Placental epithelial cell (primary cell): ENCODE measurements around a stretch of chr15.

DNA sequence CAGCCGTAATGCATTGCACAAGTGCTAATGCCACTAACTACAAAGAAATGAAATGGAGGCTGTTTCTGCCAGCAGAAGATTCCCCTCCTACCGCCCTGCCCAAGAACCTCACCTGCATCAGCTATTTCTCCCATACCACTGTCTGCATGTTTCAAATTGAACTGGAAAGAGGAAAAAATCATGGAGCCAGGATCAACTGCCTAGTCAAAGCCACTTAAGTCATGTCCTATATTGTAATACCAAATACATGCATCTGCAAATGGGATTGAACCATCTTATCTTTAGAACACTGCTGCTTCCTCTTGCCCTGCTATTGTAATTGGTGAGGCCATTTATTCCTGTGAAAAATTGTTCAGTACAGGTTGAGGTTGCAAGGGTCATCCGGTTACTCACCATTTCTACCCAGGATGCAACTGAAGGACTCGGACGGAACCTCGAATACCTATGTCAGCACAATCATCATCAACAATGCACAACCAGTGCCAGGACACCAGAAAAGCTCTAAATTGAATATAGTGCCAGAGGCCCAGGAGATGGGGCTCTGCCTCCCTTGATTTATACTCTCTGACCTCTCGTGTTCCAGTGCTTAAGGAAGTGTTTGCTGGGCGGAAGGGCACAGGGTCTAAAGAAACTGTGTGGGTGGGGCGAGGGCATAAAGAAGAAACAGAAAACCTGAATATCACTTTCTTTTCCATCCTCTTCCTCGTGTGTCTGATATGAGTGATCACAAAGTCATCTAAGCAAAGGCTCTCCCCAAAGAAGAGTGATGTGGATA lies 27.4 kb downstream of the ANXA2 start:
- CAGE, long polyA plus RNA, result no peak

DNA sequence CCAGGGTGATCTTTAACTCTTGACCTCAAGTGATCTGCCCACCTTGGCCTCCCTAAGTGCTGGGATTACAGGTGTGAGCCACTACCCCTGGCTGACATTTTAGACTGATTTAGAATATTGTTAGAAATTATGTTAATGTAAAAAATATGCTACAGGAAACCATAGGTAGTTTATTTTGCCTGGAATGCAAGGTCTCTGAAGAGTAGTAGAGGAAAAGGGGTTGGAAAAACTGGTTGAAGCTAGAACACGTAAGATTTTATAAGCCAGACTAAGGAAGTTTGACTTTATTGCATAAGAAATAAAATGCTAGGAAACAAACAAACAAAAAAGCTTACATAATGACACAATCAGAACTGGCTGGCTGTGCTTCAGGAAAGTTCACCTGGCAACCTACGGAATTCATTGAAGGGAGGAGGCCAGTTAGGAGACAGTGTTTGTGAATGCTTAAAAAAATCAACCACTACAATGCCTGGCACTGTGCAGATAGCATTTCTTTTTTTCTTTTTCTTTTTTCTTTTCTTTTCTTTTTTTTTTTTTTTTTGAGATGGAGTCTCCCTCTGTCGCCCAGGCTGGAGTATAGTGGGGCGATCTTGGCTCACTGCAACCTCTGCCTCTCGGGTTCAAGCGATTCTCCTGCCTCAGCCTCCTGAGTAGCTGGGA lies 1.9 kb upstream of the ICE2 start:
- CAGE, long polyA plus RNA, result no peak

DNA sequence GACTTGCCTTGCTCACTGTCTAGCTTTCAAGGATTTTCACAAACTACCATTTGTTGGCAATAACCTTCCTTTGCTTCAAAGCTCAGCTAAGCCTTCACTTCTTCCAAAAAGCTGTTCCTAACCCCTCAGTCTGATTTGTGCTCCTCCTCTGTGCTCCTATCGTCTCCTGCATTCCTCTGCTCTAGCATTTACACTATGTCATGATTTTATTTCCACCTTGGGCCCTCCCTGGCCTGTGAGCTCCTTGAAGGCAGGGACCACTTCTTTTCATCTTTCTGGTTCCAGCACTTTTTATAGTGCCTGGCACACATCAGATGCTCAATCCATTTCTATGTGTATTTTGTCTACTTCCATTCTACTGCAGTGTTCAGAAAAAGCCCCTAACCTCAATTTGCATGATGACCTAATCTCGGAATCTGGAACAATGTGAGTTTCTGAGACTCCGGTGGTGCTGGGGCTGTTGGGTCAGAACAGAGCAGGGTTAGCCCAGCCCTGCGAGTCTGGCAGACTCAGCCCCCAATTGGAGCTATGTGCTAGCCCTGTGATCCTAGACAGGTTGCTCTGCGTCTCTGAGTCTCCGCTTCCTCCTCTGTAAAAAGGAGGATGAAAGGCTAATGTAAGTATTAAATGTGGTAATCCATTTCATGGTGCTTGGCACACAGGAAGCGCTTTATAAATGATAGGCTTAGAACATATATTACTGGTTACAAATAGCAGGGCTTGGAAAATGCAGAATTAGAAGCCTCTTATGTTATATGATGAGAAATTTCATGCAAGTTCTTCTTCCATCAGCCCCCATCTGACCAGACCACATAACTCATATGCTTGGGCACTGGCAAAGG lies 94.9 kb upstream of the ICE2 start:
- CAGE, long polyA plus RNA, result no peak

- CAGE, long polyA plus RNA, result no peak
These were observed 97.1 kb upstream of the ICE2 start for GRCh38 chr15:60576035-60576476.

- CAGE, long polyA plus RNA, result no peak
These were observed 110.2 kb upstream of the ICE2 start for GRCh38 chr15:60589049-60589683.

DNA sequence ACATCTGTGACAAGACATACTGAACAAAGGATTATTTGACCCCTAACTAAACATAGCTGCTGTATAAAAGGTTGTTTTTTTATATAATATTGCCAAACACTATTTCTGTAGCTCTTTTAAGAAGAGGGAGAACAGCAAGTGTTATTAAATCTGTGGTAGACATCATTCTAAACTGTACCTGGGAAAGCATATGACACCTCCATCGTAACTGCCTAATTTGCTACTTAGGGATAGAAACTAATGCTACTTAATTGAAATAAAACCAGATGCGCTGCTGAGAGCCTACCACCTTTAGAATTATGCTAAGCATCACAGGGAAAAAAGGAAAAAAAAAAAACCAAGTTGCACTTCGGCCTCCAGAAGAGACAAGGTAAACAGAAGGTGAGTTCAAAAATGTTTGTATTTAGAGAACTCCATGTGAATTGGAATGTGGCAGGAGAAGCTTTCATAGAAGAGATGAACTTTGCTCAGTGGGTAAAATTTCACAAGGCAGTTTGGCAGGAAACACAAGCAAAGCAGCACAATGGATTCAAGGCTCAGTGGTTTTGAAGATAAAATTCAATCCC lies 256.4 kb upstream of the ICE2 start:
- CAGE, long polyA plus RNA, result no peak

DNA sequence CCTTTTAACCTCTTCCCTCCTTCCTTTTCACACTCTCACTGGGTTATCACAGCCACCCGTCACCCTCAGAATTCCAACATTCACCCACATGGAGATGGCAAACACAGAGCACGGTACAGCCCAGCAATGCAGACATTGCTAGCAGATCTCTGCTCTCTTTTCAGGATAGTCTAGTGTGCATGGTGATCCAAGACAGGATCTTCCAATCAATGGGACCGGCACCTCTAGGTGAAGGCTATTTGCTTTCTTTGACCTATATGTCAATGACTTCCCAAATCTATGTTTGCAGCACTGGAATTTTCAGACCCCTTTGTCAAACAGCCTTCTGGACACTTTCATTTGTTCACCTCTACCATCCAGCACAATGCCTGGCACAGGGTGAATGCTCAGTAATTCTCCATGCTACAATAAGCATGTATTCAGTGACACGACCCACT lies 278.9 kb upstream of the ICE2 start:
- CAGE, long polyA plus RNA, result no peak

DNA sequence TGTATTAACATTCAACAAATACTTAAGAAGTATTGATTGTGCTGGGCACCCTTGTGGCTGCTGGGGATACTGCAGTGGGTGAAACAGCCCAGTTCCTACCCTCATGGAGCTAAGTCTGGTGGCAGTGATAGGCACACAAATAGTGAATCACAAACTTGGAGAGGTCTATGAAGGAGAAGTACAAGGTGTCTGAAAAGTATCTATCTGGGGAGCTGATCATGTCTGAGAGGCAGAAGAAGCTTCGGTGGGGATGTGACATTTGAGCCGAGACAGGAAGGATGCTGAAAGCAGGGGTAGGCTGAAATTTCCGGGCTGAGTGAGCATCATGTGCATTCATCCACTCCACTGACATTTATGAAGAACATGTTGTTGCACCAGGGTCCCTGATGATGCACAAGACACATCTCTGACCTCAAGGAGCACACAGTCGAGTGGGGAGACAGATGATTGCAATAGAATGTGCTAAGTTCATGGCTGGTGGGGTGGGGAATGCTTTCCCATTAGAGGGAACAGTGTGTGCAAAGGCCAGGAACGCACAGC lies 309.0 kb upstream of the ICE2 start:
- CAGE, long polyA plus RNA, result no peak

GRCh38 chr15:60981523-60982129 lies 247.5 kb downstream of the RORA start:
- CAGE, long polyA plus RNA, result no peak

GRCh38 chr15:61020071-61020778 lies 208.9 kb downstream of the RORA start:
- CAGE, long polyA plus RNA, result no peak

DNA sequence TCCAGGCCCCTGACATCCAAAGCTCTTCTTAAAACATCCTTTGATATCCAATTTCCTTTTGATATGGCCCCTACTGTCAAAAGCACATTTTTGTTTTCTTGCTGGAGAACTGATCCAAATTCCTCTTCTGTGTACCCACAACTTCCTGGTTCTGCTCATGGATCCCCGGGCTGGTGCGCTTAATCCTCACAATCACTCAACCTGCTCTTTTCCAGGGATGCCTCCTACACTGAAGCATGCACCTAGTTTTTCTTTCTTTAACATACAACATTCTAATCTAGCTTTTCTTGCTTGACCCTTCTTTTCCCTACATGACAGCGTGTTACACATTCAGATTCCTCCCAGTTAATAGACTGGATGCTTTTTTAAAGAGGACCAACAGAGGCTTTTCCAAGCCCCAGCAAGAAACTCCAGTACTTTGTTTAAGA lies 126.6 kb downstream of the RORA start:
- CAGE, long polyA plus RNA, result no peak

DNA sequence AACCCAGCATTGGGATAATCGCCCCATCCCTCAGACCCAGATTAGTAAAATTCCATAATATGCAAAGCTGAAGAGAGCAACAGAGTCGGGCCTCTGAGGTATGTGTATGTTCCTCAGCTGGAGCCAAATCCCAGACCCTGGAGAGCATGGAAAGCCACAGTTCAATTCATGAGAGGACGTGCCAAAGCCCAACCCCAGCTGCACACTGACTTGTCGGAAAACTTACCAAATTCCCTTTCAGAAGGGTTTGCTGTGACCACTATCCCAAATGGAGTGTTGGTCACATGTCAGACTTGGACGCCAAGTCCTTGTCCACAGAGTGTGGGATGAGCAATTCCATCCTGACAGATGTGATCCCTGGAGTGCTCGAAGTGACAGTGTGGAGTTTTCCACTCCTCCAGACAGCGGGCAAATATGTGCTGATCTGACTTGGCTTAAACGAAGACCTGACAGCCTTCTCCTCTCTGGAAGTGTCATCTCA lies 71.2 kb downstream of the RORA start:
- CAGE, long polyA plus RNA, result no peak

GRCh38 chr15:61226394-61226895 lies 2.7 kb downstream of the RORA start:
- CAGE, long polyA plus RNA, result no peak

- CAGE, long polyA plus RNA, result no peak
These were observed 206.2 kb downstream of the VPS13C start for GRCh38 chr15:61853823-61854625.

GRCh38 chr15:61929109-61929400 lies 131.2 kb downstream of the VPS13C start:
- CAGE, long polyA plus RNA, result no peak

DNA sequence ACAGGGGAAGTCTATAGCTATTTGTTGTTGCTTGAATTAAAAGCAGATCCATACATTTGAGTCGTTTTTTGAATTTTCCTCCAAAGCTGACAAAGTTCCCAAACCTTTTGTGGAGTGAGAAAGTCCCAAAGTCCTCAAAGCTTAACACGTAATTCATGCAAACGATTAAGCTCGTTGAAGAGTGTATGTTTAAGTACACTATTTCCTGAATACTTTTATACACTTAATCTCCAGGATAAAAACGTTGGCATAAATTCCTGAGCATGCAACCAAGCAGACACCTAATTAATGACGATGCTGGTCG lies 999 bp downstream of the VPS13C start:
- CAGE, long polyA plus RNA, result no peak

GRCh38 chr15:62171859-62172250 lies 6.8 kb upstream of the C2CD4B start:
- CAGE, long polyA plus RNA, result no peak

- CAGE, long polyA plus RNA, result no peak
These were observed 259.5 kb downstream of the TLN2 start for GRCh38 chr15:62649727-62650361.

DNA sequence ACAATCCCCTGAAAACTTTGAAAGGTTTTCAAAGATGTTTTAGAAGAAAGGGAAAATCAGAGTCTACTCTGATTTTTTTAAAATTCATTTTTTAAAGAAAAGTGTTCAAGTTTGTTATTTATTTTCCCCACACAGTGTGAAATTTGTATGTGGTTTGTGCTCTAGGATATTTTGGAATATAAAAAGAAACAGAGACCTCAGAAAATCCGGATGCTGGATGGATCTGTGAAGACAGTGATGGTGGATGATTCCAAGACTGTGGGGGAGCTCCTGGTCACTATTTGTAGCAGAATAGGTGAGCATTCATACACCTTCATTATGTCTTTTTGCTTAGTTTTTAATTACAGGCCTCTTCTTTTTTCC lies 261.5 kb downstream of the TLN2 start:
- CAGE, long polyA plus RNA, result no peak

- CAGE, long polyA plus RNA, result no peak
These were observed 230.3 kb upstream of the TPM1 start for GRCh38 chr15:62812238-62812704.